T-cell (primary cell): ENCODE measurements around the gene GLO1.

- PRO-cap, 7 experiments = no peak in any of the 7 experiments
Observed at GRCh38 chr6:37126562-37126859, 43.4 kb upstream of the PIM1 start.

DNA sequence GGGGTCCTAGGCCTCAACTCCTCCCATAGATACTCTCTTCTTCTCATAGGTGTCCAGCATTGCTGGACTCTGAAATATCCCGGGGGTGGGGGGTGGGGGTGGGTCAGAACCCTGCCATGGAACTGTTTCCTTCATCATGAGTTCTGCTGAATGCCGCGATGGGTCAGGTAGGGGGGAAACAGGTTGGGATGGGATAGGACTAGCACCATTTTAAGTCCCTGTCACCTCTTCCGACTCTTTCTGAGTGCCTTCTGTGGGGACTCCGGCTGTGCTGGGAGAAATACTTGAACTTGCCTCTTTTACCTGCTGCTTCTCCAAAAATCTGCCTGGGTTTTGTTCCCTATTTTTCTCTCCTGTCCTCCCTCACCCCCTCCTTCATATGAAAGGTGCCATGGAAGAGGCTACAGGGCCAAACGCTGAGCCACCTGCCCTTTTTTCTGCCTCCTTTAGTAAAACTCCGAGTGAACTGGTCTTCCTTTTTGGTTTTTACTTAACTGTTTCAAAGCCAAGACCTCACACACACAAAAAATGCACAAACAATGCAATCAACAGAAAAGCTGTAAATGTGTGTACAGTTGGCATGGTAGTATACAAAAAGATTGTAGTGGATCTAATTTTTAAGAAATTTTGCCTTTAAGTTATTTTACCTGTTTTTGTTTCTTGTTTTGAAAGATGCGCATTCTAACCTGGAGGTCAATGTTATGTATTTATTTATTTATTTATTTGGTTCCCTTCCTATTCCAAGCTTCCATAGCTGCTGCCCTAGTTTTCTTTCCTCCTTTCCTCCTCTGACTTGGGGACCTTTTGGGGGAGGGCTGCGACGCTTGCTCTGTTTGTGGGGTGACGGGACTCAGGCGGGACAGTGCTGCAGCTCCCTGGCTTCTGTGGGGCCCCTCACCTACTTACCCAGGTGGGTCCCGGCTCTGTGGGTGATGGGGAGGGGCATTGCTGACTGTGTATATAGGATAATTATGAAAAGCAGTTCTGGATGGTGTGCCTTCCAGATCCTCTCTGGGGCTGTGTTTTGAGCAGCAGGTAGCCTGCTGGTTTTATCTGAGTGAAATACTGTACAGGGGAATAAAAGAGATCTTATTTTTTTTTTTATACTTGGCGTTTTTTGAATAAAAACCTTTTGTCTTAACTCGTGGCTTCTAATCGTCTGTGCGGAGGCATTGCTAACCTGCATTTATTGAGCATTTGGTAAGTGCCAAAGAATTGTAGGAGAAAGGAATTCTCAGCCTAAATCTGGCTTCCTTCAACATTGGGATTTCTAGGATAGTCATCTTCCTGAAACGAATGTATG is 4.8 kb downstream of the PIM1 start:
- PRO-cap, 7 experiments = no peak in any of the 7 experiments

DNA sequence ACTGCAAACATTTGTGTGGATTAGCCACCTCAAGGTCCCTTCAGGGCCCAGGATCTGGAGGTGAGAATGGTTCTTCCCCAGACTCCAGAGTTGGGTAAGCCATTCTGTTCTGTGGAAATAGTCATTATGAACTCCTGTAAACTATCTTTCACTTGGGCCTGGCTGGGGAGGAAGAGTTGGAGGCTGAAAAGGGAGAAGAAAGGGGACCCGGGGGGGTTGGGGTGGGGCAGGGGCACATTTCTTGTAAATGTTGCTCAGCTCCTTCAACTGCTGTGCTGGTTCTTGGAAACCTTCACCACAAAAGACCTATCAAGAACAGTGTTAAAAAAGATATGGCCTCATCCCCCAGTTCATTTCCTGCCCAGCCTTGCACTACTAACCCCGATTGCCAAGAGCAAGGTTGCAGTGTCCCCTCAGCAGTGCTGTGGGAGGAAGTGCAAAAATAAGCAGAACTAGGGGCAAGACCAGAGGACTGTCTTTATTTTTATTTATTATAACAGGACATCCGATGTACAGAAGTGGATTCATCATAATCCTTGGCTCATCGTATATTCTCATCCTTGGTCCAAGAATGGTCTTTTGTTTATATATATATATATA is 13.2 kb downstream of the PIM1 start:
- PRO-cap, 7 experiments = peak in 7 of 7 experiments; most common plus-strand start position 405 of the sequence (in 7); most common minus-strand start position 303 of the sequence (in 2)

DNA sequence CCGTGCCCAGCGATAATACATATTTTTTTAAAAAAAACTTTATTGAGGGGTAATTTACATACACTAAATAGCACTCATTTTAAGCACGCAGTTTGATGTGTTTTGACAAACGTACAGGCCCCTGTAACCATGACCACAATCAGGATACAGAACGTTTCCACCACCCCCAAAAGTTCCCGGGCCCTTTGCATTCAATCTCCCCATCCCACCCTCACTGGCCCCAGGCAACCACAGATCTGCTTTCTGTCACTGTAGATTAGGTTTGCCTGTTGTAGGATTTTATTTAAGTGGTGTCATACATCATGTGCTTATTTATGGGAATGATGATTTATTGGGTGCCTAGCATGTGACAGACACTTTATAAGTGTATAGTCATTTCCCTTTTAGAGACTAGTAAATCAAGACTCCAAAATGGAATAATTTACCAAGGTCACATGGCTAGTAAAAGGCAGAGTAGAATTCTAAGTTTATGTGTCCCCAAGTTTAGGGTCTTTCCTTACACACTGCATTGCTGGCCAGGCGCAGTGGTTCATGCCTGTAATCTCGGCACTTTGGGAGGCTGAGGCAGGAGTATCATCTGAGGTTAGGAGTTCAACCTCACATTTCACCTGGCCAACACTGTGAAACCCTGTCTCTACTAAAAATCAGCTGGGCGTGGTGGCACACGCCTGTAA is 22.0 kb downstream of the PIM1 start:
- PRO-cap, 7 experiments = no peak in any of the 7 experiments

DNA sequence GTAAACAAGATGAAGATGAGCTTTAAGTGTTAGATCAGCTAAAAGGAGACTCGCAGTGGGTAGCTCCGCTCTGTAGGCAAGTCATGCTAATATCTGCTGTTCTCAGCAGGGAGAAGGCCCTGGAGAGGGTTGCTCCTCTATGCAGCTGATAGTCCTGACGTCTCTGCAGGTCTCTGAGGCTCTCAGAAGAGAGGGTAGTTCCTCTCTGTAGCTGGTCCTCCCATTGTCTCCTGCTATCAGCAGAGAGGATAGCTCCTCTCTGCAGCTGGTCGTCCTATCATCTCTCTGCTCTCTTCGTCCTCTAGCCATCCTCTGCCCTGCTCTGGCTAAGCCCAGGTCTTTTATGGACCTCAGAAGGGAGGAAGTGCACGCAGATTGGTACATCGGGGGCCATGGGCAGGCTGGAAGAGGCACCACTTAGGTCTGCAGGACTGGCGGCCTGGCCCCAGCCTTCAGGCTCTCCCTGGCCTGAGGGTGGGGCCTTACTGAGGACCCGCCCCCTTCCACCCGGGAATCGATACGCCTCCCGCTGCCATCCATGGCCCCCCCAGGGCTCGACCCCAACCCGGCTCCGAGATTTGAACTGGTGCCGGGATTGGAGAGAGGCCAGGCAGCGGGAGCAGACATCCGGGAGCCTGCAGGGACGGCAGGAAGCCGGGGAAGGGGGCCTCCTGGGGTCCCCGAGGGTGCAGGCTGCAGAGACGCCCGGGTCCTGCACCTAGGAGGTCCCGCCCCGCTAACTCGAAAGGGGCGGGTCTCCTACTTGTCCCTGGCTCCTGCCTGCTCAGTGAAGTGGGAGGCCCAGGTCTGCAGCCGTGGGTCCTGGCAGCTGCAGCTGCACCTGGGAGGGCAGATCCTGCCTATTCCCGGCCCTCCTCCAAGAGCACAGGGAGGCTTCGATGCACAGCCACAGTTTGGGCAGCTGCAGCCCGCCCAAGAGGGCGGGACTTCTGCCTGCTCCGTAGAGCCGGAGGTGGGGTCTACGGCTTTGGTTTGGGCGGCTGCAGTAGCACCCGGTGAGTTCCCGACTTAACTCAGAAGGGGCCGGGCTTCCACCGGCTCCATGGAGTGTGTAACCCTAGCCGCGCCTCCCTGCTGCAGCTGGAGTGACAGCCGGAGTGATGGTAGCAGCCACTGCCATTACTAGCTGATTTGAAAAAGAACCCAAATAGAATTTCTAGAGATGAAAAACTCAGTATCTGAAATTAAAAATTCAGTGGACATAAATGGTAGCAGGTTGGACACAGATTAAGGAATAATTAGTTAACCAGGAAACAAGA is 35.4 kb upstream of the TBC1D22B start:
- PRO-cap, 7 experiments = peak in 1 of 7 experiments; most common minus-strand start position 314 of the sequence (in 1)

DNA sequence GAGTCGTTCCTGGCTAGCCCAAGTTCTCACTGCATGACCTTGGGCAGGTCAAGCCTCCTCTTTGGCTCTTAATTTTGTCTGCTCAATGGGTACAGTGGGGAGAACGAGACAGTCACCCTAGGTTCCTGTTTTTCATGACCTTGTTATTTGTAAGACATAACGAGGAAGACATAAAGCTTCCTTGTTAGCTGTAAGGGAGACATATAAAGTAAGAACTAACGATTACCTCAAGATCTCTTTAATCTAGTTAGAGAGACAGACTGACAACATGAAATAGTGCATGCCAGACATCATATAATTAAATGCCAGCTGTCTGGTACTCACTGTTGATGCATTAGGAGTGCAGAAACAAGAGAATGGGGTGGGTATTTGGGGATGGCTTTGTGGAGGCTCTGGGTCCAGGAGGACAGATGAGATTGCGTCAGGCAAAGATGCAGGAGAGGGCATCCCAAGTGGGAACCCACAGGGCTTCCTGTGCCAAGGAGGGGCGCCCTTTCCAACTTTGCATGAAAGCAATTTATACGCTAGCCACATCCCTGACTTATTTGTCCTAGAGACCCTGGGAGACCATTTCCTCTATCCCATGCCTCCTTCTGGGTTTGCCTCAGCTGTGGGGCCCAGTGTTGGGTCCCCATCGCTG is 3.9 kb upstream of the CCDC167 start:
- PRO-cap, 7 experiments = peak in 2 of 7 experiments; most common plus-strand start position 241 of the sequence (in 1); most common minus-strand start position 210 of the sequence (in 1)

- PRO-cap, 7 experiments = peak in 2 of 7 experiments; most common minus-strand start chr6:37644039 (in 2)
Observed at GRCh38 chr6:37643754-37644536, 53.7 kb downstream of the MDGA1 start.

DNA sequence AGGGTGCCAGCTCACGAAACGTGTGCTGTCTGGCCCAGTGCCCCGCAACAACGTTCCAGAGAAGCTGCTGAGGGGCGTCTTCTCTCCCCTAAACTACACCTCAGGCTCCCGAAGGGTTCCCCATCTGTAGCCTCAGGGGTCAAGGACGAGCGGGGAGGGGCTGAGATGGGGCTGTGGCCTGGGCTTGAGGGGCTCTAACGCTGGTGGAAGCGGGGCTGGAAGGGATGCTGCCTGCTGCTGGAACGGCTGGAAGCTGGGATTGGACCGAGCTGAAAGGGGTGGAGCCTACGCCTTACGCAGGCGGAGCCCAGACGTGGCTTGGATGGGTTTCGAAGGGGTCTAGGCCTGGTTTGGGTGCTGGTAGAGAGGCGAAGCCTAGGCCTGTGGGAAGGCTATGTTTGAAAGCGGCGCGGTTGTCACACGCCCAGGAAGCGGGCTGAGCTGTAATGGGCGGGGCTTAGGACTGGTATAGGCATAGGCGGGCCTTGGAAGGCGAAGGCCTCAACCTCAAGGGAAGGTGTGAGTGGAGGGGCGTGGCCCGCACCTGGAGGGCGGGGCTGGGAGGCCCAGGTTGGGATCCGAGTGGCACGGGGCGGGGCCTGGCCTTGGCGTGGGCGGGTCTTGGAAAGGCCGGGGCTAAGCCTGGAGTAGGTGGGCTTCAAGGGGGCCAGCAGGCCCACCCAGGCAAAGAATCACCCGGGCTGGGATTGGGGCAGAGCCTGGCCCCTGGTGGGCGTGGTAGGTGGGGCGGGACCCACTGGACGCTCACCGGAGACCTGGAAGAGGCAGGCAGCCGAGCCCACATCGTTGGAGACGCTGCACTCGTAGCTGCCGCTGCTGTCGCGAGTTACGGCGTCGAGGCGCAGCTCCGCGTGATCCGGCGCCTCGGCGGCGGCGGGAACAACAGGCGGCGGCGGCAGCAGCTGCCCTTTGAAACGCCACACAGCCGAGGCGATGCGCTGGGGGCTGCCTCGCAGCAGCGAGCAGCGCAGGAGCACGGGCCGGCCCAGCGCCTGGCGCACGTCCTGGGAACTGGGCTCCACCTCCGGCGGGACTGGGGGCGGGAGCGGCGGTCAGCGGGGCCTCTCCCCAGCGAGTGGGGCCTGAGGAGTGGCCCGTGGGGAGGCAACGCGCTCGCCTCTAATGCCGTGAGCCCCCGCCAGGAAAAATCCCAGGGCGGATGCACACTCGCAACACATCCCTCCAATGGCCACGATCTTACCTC is 49.1 kb downstream of the MDGA1 start:
- PRO-cap, 7 experiments = no peak in any of the 7 experiments

GRCh38 chr6:37698927-37699528 is 1.3 kb upstream of the MDGA1 start:
- PRO-cap, 7 experiments = peak in 2 of 7 experiments; most common plus-strand start chr6:37699254 (in 2); most common minus-strand start chr6:37699082 (in 2)

- PRO-cap, 7 experiments = no peak in any of the 7 experiments
Observed at GRCh38 chr6:37766037-37766349, 53.5 kb upstream of the ZFAND3 start.

DNA sequence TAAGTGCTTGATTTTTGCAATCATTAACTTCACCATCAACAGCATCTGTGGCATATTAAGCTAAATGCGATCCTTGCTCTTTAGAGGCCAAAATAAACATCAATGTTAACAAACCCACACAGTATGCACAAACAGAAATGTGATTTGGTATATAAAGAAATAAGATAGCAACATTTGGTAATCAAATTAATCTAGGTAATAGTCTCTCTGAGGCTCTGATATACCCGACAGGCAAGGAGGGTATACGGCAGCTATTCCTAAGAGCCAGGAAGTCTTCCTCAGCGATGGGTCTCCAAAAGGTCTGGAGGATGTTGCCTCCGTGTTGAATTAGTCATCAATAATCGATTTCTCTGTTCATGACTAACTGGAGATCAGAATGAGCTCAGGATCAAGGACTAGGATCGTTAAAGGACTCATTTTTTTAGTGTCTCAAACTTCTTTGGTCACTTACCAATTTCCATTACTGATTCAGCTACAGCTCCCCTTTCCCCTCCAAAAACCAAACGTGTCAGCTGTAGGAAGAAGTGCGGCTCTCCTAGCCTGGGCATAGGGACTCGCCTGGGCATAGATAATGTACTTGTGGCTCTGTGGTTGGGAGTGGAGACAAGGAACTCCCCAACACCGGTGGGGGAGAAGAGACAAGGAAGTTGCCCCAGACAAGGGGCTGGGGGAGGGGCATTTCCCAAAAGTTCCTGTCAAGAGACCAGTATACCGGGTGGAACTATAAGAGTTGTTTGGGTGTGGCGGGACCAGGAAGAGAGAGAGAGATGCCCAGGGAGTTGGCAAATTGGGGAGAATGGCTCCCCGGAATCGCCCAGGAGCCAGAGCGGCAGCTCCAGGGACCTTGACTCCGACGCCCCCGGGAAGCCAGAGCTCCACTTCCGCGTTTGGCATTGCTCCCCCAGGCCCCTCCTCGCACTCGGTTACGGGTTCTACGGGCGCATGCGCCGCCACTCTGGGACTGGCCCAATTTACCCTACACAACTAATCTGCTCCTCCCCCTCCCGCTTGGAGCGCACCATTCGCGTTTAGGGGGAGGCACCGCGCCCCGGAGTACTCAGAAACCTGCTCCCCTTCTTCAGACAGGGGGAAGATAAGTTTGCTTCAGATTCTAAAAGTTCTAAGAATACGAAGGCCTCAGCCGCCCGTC is 1.0 kb upstream of the ZFAND3 start:
- PRO-cap, 7 experiments = peak in 7 of 7 experiments; most common plus-strand start position 1,081 of the sequence (in 1); most common minus-strand start position 856 of the sequence (in 3)

DNA sequence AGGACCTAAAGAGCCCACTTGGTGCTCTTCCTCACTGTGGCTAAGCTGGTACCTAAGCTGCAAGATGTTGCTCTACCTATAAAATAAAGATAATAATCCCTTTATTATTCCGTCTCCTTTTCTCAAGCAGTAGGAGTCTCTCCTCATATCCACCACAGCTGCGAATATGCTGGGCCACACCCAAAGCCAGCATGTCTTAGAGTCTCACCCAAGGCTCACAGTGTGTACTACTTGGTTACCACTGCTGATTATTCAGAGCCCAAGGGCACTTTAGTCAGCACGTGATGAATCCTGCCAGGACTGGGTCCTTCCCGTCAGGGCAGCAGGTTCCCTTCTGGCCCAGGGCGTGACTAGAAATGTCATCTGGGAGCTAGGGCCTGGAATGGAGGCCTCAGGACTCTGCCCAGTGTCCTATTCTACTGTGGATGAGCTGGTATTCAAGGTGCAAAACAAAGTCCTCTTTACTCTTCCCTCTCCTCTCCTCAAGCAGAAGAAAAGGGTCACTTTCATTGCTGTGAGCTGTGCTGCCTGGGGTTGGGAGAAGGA is 320.4 kb downstream of the BTBD9 start:
- PRO-cap, 7 experiments = no peak in any of the 7 experiments

GRCh38 chr6:38430965-38431424 is 208.7 kb downstream of the BTBD9 start:
- PRO-cap, 7 experiments = no peak in any of the 7 experiments

DNA sequence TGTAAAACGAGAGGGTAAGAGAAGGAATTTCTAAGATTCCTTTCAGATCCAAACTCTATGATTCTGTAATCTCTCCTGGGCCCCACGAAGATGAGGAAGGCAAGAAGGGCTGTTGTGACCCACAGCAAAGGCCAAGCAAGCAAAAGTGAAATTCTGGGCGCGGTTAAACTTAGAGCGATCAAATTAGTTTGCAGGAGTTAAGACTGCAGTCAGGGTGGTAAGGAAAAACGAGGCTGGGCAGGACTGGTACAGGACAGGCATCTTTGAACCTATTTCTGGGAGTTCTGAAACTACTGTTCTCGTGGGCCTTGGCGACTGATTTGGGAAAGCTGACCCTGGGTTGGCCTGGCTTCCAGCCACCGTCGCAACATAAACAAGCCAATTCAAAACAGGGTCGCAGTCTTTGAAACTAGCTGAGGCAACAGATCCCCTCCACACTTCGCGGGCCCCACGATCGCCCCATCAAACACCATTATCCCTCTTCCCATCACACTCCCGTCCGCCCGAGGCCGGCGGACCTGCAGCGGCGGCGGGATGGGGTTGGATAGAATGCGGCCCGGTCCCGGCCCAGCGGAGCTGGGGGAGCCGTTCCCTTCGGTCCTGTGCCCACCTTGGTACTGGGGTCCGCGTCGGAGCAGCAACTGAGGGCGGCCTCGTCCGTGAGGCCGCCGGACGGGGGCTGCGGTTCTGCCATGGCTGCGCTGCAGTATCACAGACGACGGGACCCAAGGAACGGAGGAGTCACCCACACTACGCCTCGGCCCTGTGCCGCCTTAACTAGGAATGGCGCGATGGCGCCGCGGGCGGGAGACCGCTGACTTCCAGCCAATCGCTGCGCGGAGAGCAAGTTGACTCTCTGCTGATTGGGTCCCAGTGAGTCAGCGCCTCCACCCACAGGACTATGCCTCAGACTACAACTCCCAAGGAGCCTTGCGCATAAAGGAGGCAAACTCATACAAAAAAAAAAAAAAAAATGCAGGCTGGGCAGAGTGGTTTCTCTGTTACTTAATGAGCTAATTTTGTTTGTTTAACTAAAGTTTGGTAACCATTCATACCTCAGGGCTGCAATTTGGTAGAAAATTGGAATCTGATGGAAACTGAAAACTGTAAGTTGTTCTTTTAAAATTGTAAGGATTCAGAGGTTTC is at the start of gene GLO1:
Gene GLO1, minus strand, starts transcription at position 785 of the 1,146 bp plus-strand sequence.
- PRO-cap, 7 experiments = peak in 7 of 7 experiments; most common plus-strand start position 208 of the sequence (in 2); most common minus-strand start position 785 of the sequence (in 7)

DNA sequence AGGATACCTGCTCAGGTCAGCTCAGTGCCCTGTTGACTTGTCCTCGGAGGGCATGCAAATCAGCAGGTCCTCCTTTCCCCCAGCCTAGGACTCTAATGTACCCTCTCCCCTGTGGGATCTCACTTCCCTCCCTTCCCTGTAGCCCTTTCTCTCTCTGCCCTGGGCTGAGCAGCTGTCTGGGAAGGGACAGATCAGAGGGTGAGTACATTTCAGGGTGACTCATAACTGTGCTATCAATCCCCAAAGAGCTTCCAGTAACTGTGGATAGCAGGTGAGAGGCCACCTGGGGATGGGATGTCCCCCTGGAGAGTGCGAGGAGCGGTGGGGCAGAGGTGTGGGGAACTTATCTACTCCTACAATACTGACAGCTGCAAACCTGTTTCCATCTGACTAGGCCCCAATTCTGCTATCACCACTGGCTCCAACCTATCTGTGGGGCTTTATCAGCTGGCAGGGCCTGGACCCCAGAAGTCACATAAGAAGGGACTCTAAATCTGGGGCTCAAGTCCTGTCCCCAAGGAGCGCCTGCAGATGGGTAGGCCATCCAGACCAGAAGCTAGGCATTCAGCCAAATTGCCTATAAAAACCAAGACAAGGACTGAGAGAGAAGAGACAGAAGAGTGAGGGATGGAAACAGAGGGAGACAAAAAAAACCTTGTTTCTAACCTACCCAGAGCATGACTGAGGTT is 32.6 kb downstream of the KCNK5 start:
- PRO-cap, 7 experiments = no peak in any of the 7 experiments

GRCh38 chr6:39901093-39901467 is 33.2 kb downstream of the MOCS1 start:
- PRO-cap, 7 experiments = no peak in any of the 7 experiments

DNA sequence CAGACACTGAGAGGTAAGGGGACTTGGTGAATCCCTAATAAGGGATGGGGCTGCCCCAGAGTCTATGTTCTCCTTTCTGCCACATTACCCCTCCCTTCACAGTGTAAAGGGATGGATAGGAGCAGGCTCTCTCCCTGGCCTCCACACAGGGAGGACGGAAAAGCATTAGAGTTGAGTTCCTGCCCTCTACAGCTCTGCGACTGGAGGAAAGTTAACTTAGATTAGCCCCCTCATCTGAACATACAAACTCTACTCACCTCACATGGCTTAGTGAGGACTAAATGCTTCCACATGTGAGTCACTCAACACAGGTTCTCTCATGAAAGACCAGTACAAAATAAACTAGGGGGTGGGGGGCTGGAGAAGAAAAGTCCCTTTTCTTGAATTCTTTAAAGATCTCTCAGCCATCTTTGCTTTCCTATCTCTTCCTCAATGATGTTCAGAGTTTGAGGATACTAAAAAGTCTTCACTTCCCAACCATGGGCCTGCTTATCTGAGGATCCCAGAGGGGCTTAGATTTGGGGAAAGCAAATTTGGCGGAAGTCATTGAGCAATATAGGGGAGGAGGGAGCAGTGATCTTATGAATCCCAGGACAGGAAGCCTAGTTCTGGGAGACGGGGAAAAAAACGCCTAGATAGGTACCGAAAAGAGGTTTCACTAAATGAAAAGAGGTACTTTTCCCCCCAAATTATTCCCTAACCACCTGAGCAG is 1.2 kb downstream of the MOCS1 start:
- PRO-cap, 7 experiments = no peak in any of the 7 experiments

DNA sequence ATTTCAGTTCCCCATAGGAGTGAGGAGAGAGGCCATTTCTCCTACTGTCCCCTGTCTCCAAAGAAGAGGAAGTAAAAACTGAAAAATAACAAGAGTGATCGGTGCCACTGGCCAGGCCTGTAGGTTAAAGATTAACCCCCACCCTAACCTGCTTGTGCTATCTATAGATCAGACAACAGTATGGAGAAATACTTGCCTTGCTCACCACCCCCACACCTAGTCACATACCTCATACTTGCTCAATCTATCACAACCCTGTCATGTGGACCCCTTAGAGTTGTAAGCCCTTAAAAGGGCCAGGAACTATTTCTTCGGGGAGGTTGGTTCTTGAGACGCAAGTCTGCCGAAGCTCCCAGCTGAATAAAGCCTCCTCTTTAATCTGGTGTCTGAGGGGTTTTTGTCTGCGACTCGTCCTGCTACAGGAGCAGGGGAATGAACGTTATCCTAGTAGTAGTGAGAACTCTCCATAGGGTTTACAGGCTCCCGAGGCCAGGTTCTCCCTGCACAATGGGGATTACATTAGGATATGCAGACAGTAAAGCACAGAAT is 204.2 kb upstream of the MOCS1 start:
- PRO-cap, 7 experiments = no peak in any of the 7 experiments

DNA sequence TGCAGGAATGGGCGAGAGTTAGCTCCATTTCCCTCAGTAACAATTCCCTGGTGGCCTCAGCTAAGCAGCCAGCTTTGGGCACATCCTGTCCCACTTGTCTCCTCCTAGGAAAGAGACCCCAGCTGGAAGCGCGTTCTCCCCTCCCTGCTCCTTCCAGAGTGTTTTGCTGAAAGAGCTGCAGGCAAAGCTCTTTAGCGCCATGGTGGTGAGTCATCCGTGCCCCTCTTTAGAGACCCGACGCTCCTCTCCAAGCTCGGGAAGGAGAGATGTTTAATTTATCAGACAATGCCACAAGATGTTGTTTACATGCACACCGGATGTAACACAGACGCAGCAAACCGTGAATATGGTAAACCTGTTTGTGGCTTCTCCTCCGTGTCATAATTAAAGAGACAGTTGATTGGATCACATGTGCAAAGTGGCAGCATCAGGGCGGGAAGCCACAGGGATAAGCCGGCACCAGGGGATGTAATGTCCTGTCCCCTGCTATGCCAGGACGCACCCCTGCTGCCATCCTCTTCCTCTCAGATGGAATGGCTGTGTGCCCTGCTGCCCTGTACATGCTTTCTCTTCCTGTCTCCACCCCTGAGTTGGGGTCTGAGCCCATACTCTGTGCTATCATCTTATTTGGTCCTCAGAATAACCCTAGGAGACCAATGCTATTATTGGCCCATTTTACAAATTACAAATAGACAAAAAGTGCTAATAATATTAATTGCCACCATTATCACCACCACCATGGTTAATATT is 109.4 kb downstream of the LRFN2 start:
- PRO-cap, 7 experiments = peak in 1 of 7 experiments; most common plus-strand start position 445 of the sequence (in 1); most common minus-strand start position 249 of the sequence (in 1)

DNA sequence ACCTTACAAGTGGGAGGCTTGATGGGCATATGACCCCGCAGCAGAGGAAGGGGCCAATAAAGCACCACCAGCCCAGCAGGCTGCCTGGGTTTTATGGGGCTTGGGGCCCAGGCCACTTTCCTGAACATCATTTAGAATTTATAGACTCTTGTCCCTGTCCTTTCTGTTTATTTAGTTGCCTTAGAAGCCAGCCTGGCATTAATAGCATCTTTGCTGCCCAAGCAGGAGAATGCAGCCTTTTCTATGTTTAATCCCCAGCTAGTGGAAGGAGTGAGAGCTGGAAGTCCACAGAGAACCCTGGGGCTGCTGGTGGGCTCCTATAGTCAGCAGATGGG is 14.7 kb downstream of the LRFN2 start:
- PRO-cap, 7 experiments = no peak in any of the 7 experiments